Melanocyte of skin (primary cell): ENCODE measurements around the gene PLXND1.

DNA sequence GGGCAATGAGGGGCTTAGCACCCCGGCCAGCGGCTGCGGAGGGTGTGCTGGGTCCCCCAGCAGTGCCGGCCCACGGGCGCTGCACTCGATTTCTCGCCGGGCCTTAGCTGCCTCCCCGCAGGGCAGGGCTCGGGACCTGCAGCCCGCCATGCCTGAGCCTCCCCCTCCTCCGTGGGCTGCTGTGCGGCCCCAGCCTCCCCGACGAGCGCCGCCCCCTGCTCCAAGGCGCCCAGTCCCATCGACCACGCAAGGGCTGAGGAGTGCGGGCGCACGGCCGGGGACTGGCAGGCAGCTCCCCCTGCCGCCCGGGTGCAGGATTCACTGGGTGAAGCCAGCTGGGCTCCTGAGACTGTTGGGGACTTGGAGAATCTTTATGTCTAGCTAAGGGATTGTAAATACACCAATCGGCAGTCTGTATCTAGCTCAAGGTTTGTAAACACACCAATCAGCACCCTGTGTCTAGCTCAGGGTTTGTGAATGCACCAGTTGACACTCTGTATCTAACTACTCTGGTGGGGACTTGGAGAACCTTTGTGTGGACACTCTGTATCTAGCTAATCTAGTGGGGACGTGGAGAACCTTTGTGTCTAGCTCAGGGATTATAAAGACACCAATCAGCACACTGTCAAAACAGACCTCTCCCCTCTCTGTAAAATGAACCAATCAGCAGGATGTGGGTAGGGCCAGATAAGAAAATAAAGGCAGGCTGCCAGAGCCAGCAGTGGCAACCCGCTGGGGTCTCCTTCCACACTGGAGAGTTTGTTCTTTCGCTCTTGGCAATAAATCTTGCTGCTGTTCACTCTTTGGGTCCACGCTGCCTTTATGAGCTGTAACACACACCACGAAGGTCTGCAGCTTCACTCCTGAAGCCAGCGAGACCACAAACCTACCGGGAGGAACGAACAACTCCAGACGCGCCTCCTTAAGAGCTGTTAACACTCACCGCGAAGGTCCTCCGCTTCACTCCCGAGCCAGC is 3.2 kb upstream of the RPN1 start:
- CAGE, long polyA plus RNA, 2 experiments, result no peak in any of the 2 experiments

DNA sequence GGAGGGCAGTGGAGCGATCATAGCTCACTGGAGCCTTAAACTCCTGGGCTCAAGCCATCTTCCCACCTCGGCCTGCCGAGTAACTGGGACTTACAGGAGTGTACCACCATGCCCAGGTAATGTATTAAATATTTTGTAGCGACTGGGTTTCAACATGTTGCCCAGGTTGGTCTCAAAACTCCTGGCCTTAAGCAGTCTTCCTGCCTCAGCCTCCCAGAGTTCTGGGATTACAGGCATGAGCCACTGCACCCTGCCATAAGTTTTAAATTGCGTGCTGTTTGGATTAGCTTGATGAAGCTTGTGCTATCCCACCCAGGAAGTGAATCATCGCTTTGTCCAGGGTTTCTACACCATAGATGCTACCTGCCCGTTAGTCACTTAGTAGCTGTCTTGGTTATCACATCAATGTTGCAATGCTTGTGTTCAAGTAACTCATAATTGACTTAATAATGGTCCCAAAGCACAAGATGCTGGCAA is 61.8 kb downstream of the RAB7A start:
- CAGE, long polyA plus RNA, 2 experiments, result no peak in any of the 2 experiments

GRCh38 chr3:128922679-128923649 is 43.5 kb downstream of the ACAD9 start:
- CAGE, long polyA plus RNA, 2 experiments, result no peak in any of the 2 experiments

GRCh38 chr3:129026595-129027806 is 25.9 kb downstream of the EFCC1 start:
- CAGE, long polyA plus RNA, 2 experiments, result no peak in any of the 2 experiments

DNA sequence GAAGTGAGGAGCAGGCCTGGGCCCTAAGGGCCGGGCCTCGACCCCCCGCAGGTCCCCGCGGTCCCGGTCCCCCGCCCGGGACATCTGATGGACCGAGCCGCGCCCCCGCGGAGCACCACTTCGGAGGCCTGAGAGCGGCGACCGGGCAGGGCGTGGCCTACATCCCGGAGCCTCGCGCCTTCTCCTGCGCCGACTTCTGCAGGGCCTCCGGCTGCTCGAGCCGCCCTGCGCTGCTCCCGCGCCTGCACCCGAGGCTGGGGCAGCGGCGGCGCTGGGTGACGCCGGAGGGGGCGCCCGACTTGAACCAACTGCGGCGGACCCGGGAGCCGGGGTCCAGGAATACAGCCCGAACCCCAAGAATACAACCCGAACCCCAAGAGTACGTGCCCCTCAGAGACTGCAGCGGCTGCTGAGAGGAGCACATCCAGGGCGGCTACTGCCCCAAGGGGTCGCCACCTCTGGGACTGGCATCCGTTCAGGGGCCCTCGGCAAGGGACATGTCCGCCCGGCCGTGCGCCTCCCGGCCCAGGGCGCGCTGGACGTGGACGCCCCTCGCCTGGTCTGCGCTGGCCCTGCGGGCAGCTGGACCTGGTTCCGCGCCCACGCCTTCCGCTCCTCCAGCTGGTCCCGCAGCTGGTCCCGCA is 14.8 kb upstream of the GP9 start:
- CAGE, long polyA plus RNA, 2 experiments, result no peak in any of the 2 experiments

DNA sequence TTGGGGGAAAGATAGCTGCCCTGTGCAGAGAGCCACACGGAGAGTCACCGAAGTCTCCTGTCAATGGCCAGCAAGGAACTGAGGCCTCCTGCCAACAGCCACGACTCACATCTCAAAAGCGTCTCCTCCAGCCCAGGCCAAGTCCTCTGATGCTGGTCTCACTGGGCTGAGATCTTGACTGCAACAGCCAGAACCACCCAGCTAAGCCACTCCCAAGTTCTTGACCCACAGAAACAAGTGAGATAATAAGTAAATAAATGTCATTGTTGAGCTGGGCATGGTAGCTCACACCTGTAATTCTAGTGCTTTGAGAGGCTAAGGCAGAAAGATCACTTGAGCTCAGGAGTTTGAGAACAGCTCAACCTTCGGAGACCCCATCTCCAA is 8.5 kb upstream of the GP9 start:
- CAGE, long polyA plus RNA, 2 experiments, result no peak in any of the 2 experiments

GRCh38 chr3:129054479-129055247 is 5.9 kb upstream of the GP9 start:
- CAGE, long polyA plus RNA, 2 experiments, result no peak in any of the 2 experiments

DNA sequence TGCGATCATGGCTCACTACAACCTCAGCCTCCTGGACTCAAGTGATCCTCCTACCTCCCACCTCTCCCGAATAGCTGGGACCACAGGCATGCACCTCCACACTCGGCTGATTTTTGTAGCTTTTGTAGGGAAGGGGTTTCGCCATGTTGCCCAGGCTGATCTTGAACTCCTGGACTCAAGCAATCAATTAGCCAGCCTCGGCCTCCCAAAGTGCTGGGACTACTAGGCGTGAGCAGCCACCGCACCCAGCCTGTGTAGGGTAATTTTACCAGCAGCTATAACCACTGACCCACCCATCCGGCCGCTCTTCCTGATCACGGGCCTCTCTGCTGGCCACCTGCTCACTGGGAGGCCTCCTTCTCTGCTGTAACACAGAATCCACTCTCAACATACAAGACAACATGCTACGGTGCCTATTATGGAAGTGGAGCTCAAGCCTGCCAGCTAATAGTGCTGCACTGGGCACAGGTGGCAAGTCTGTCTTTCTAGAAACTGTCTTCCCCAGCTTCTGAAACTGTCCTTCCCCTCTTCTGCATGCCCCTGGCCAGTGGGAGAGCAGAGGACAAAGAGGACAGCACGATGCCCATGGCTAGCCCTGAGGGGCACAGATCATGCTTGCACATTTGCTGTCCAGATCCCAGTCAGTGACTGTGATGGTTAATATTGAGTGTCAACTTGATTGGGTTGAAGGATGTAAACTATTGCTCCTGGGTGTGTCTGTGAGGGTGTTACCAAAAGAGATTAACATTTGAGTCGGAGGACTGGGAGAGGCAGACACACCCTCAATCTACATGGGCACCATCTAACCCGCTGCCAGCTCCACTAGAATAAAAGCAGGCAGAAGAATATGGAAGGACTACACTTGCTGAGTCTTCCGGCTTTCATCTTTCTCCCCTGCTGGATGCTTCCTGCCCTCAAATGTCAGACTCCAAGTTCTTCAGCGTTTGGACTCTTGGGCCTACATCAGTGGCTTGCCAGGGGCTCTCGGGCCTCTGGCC is 4.8 kb downstream of the GP9 start:
- CAGE, long polyA plus RNA, 2 experiments, result no peak in any of the 2 experiments

DNA sequence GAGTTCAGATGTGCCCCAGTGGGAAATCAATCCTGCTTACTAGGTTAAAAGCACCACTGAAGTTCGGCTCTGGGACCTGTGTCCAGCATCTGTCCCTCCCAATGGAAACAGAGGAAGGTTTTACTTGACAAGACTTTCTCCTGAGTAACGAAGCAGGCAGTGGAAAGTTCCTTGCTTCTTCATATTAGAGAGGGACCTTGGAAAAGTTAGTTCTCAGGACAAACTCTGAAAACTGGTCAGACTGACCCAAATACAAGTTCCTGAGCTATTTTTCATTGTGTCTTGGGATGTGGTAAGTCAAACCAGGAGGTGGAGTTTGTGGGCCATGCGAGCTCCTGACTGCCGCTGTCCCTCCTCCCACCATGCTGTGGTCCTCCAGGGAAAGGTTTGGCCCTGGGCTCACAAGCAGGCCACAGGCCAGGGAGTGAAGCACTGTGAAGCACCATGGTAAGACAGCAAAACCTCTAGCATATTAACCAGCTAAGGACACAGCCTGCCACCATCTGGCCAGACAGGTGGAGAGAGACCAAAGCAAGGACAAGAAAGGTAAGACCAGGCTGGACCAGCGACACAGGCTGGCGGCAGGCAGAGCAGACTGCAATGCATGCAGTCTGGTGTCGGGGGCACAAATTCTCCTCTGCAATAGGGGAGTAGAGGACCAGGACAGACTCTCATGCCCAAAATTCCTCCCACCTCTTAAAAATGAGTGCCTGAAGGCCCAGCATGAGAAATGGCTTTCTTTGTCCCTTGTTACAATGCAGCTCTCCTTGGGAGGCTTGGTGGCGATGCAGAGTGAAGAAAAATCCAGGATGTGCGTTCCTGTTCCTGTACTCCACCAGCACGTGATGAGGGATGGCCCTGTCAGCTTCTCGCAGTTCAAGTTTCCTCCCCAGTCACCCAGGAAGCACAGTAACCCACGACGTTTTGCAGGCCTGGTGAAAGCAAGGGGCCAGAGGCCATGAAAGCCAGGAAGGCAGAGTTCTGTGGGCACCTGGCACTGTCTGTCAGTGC is 15.2 kb downstream of the RAB43 start:
- CAGE, long polyA plus RNA, 2 experiments, result no peak in any of the 2 experiments

DNA sequence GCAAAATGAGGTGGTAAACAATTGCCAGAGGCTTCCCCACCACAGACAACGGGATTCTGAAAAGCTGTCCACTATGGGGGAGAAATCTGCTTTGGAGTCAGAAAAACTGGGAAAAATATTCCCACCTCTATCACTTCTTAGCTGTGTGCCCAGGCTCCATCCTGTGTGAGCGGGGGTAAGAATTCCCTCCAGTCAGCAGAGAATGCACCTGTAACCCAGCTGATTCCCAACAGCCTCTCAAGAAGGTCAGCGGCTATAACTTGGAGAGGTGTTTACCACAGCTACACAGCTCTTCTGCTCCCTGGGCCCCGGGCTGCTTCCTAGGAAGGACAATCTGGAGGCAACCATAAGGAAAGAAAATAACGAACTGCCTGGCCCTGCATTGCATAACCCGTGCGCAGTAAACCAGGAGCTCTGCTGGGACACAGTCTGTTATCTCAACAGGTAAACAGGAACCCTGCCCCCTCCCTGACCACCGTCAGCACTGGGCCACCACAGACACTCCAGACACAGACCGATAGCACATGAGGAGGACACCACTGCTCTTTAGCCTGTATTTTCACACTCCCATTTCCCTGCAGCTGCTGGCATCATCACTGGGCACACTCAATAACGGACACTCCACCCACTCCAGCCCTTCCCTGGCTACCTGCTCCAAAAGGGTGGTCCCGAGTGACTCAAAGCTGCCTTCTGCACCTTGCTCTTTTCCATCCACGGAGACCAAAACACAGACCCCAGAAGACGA is 2.1 kb downstream of the RAB43 start:
- CAGE, long polyA plus RNA, 2 experiments, result no peak in any of the 2 experiments

GRCh38 chr3:129120244-129121332 is 1.0 kb downstream of the RAB43 start:
- CAGE, long polyA plus RNA, 2 experiments, result no peak in any of the 2 experiments

DNA sequence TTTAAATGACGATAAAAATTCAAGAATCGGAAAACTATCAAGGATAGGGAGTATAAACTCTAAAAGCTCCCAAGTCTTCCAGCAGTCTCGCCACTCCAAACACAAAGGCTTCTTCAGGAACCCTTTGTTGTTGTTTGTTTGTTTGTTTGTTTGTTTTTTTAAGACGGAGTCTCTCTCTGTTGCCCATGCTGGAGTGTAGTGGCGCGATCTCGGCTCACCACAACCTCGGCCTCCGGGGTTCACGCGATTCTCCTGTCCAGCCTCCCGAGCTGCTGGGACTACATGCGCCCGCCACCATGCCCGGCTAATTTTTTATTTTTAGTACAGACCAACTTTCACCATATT is 914 bp downstream of the CNBP start:
- CAGE, long polyA plus RNA, 2 experiments, result no peak in any of the 2 experiments

DNA sequence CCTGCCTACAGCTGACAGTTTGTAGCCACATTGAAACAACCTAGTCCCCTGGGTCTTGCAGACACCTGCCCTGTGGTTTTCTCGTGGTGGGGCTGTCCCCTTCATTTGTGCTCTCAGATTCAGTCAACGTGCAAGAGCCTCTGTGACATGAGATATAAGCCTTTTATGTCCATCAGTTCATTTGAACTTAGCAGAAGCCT is 2.2 kb upstream of the HMCES start:
- CAGE, long polyA plus RNA, 2 experiments, result no peak in any of the 2 experiments

GRCh38 chr3:129277904-129278265 is 785 bp upstream of the HMCES start:
- CAGE, long polyA plus RNA, 2 experiments, result no peak in any of the 2 experiments

GRCh38 chr3:129413554-129414502 is 14.6 kb downstream of the EFCAB12 start:
- CAGE, long polyA plus RNA, 2 experiments, result no peak in any of the 2 experiments

- CAGE, long polyA plus RNA, 2 experiments, result no peak in any of the 2 experiments
Observed at GRCh38 chr3:129481578-129482363, 41.7 kb downstream of the IFT122 start.

DNA sequence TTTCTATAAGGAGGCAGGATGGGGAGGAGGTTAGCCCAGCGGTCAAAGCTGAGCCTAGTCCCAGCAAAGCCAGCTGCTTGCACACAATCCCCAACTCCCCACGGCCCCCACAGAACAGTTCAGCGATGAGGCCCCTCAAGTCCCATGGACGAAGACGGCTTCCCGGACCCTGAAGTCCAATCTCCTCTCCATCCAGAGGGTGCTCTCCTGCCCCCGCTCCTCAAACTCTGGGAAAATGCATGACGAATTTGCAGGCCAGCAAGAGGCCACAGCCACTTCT is 13.7 kb downstream of the H1-8 start:
- CAGE, long polyA plus RNA, 2 experiments, result no peak in any of the 2 experiments

DNA sequence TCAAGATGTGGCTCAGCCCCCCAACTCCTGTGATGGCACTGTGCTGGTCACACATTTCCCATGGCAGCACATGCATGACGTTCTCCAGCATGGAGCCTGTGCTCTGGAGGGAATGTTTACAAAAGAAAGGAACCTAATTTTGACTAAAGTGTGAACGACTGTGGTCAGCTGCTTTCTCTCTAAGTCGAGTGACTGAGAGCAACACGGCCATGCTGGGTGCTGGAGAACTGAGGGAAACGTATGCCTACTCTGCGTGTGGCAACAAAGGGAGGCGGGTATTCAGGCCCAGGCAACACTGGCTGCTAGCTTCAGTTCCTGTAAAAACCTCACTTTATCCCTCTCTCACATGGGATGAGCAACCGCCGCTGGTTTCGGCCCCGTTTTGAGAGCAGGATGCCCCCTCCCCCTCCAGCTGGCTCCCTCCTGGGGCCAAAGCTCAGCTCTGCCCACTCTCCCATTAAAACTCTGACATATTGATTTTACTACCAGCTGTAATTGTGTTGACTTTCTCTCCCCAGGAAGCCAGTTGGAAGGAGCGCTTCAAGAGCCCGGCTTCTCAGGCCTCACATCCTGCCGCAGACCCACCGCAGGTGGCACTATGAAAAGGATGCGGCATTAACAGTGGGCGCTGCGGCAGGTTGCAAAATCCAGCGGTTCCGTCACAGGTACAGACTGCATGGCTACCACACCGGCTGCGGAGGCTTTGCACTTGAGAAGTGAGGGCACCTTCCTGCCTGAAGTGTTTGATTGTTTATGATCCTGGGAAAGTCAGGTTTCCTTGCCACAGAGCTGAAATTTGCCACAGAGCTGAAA is 12.8 kb downstream of the PLXND1 start:
- CAGE, long polyA plus RNA, 2 experiments, result no peak in any of the 2 experiments

GRCh38 chr3:129596203-129597360 is 9.9 kb downstream of the PLXND1 start:
- CAGE, long polyA plus RNA, 2 experiments, result no peak in any of the 2 experiments

DNA sequence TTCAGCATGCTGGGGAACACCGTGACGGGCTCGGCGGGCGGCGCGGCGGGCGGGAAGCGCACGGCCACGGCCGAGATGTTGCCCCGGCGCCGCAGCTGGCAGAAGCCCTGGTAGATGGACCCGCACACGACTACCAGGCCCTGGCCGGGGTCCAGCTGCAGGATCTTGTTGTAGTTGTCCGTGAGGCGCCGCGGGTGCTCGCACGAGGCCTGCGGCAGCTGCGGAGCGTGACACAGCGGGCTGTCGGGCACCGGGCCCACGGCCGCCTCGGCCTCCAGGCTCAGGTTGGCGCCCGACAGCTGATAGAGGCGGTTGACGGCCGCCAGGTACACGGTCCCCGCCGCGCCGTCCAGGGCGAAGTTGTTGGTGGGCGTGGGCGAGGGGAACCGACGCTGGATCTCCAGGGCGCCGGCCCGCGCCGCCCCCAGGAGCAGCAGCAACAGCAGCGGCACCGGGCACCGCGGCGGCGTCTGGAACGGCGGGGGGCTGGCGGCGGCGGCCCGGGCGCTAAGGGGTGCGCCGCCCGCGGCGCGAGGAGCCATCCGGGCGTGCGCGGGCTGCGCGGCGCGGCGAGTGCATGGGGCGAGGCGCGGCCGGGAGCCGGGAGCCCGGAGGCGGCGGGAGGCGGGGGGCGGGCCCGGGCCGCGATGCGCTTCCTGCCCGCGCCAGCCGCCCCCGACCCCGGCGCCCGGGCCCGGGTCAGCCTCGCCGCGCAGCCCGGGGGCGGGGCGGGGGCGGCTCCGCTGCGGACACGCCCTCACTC is at the start of gene PLXND1:
Gene PLXND1 (minus strand): TSS at position 579 of the 763 bp plus-strand sequence.
- CAGE, long polyA plus RNA, 2 experiments, result no peak in any of the 2 experiments